Gastroesophageal sphincter (tissue), 4 donors: ENCODE data around the gene PFKM.

GRCh38 chr12:46783557-46784329, 42.1 kb downstream of the SLC38A4 start:
- PRO-cap = no peak
- RAMPAGE, long total RNA, 4 experiments = no peak in any of the 4 experiments

DNA sequence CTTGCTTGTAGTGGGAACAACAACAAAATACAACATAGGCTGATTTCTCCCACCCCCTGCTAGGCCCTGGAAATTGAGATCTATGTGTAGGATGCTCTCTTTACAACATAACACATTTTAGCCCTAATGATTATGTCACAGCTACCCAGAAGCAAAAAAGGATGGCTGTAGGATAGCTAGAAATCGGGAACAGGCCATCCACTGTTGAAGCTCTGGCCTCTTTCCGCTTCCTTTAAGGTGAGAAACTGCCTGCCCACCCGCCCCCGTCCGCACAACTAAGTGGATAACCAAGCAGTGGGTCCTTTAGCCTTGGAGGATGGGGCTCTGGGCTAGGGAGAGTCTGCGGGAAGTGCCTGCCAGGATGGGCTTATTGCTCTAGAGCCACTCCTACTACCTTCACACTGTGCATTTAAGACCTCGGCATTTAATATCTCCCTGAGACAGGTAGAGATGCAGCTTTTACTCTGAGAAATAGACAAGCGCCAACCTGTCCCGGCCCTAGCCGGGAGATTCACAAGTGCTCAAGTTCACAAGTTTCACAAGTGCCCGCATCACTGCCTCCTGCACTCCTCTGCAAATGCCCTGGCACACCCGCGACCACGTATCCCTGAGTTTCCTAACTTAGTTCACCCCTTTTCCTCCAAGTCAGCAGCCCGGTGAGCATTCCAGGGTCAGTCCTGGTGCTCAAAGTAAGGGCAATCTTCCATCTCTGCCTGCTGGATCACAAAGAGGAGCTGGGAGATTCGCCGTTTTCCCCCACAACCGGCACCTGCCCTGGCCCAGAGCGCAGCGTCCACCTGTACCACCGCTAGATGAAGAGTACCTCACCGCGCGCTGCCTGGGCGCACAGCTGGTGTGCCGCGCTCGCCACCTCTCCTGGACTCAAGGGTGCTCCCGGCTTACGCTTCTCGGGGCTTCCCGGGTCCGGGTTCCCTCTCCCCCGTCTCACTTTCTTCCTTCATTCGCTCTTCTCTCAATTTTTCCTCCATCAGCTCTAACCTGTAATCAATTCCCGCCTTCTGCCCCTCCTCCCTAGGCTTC, 4.9 kb upstream of the SLC38A4 start:
- PRO-cap = no peak
- RAMPAGE, long total RNA, 4 experiments = no peak in any of the 4 experiments

DNA sequence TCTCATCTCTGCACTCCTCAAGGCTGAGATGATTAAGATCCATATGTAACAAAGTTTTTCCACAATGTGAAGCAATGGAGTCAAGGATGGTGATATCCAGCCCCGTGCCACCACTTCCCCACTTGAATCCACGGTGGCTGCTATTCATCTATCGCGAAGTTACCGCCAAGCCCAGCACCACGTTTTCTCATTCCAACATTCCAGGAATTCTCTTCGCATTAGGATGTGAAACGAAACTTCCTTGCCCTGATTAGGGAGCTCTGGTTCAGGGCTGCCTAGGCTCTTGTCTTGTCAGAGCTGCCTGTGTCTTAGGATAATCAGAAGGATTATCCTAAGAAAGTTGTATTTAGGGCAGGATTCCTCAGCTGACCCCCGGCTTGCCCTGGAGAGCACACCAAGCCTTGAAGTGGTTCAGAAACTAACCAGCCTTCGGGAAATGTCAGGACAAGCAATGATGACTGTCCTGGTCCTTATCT, 114.9 kb upstream of the PCED1B start:
- PRO-cap = no peak
- RAMPAGE, long total RNA, 4 experiments = no peak in any of the 4 experiments

- PRO-cap = no peak
- RAMPAGE, long total RNA, 4 experiments = no peak in any of the 4 experiments
Observed at GRCh38 chr12:47038090-47038801, 41.2 kb upstream of the PCED1B start.

GRCh38 chr12:47218319-47218739, 138.6 kb upstream of the AMIGO2 start:
- PRO-cap = no peak
- RAMPAGE, long total RNA, 4 experiments = no peak in any of the 4 experiments

DNA sequence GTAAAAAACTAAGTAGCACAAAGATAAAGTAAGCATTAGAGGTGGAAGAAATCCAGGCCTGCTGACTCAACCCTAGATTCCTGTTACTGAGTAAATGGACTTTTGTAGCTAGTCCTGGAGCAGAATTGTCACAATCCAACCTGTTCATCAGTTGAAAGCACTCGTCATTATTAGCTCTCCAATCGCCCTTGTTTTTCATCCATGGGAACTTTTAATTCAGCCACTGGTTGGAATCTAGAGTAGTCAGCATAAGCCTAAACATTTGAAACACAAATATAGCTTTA, 139.5 kb upstream of the AMIGO2 start:
- PRO-cap = no peak
- RAMPAGE, long total RNA, 4 experiments = no peak in any of the 4 experiments

GRCh38 chr12:47223354-47224171, 143.8 kb upstream of the AMIGO2 start:
- PRO-cap = no peak
- RAMPAGE, long total RNA, 4 experiments = no peak in any of the 4 experiments

DNA sequence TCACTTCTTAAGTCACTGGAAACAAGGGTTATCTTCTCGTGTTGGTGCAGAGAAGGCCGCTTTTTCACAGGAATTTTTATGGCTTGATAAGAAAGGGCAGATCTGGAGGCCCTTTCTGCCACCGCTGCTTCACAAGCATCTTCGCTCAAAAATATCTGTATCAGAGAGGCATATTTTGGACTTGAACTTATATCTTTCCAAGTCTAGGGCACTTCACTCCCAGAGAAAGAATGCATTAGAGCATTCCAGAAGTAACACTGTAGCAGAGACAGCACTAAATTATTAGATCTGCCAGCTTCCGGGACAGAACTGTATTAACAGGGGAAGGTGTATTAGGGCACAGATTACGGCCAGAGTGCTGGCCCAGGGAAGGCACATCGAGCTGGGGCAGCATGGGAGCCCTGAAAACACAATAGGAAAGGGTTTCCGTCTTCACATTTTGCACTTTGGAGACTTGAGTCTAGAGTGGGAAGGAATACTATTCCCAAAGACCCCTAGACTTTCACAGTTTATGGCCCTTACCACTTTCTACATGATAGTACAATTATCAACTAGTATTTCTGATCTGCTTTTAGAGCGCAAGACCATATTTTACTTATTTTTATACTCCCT, 151.8 kb upstream of the AMIGO2 start:
- PRO-cap = no peak
- RAMPAGE, long total RNA, 4 experiments = no peak in any of the 4 experiments

DNA sequence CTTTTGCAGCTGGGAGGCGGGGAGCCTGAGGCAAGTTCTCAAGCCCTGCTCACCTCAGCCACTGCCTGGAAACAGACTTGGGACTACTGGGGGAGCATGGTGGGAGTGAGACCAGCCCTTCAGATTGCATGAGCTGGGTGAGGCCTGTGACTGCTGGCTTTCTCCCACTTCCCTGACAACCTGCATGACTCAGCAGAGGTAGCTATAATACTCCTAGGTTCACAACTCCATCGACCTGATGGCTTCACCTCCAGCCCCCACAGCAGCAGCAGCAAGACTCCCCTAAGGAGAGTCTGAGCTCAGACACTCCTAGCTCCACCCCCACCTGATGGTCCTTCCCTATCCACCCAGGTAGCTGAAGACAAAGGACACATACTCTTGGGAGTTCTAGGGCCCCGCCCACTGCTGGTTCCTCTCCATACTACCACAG, 68.9 kb downstream of the RPAP3 start:
- PRO-cap = no peak
- RAMPAGE, long total RNA, 4 experiments = no peak in any of the 4 experiments

- PRO-cap = no peak
- RAMPAGE, long total RNA, 4 experiments = no peak in any of the 4 experiments
Observed at GRCh38 chr12:47757115-47757815, 1.4 kb downstream of the RAPGEF3 start.

GRCh38 chr12:47774002-47774273, 900 bp downstream of the SLC48A1 start:
- PRO-cap = no peak
- RAMPAGE, long total RNA, 4 experiments = no peak in any of the 4 experiments

DNA sequence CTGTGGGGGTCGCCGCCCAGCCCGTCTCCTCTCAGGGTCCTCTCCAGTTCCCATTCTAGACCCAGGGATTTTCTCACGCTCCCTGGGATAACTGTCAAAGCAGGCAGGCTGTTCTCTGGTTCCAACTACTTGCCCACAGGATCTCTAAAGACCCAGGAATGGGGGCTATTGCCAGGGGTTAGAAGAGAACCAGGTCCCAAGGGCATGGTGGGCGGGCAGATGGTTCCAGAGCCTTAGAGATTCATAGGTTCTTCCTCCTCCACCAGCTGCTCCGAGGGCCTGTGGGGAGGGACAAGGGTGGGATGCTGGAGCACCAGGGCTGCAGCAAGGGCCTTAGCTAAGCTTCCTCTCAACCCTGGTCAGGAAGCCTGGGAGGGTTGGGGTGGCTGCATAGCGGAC, 10.6 kb downstream of the SLC48A1 start:
- PRO-cap = unidirectional peak, minus-strand start at position 54 of the sequence
- RAMPAGE, long total RNA, 4 experiments = no peak in any of the 4 experiments

DNA sequence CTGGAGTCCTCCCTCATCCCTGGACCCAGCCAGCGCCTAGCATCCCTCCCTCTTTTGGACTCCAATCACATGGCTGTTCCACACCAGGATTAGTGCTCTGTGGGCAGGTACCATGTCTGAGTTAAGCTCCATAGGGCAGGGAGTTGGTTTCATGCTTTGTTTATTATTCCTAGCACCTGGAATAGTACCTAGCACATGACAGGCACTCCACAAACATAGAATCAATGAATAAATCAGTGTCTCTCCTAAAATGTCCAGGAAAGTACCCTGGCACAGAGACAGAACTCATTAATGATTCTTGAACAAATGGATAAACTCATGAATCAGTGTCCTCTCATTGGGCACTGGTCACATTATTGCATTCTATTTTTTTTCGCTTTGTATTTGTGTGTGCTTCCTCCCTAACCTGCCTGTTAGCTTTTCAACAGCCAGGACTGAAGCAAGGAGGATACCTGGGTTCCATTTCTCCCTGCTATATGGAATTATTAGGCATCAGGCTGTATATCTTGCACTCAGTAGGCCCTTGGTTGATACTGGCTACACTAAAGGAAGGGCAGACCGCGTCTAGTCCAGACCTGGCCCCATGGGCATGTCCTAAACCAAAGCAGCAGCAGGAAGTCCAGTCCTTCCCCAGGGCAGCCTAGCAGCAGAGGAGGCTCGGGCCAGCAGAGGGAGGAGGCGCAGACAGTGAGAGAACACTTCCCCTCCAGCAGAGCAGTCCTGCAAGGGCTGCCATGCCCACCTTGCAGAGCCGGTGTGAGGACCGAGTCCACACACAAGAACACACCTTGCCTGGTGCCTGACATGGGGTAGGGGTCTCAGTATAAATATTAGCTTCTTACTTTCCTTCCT, 18.4 kb downstream of the HDAC7 start:
- PRO-cap = no peak
- RAMPAGE, long total RNA, 4 experiments = no peak in any of the 4 experiments

DNA sequence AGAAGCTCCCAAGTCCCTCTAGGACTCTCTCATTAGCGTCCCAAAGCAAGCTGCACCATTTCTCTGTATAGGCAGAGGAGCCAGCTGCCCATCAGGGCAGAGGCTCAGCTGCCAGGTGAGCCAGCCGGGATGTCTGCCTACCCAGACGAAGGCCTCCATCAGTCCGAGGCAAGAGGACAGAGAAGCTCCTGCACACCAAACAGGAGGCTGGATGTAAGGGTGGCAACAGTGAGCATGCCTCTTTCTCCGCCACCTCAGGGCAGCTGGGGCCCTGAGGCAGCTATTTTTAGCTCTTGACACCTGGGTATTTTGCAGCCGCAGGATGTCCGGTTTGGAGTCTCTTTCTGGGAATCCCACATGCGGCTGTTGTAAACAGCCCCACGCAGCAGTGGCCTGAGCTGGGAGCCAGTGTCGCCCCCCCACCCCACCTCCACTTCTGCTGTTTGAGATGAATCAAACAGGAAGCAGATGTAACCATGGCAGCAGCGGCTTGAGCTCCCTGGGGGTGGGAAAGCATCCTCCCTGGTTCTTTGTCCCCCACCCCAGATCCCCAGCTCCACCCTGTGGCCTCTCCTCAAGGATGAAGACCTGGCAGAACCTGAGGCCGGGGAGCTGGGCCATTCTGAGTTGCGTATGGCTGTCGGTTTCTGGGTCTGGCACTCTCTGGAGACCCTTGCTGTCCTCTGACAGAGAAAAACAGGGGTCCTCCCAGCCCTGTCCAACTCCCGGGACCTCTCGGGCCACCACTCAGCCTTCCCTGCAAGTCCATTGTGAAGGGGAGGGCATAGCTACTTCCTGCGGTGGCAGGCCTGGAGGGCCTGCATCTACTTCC, 11.6 kb downstream of the HDAC7 start:
- PRO-cap = bidirectional peak, plus-strand start at position 358 of the sequence, minus-strand start at position 215 of the sequence
- RAMPAGE, long total RNA, 4 experiments = no peak in any of the 4 experiments

DNA sequence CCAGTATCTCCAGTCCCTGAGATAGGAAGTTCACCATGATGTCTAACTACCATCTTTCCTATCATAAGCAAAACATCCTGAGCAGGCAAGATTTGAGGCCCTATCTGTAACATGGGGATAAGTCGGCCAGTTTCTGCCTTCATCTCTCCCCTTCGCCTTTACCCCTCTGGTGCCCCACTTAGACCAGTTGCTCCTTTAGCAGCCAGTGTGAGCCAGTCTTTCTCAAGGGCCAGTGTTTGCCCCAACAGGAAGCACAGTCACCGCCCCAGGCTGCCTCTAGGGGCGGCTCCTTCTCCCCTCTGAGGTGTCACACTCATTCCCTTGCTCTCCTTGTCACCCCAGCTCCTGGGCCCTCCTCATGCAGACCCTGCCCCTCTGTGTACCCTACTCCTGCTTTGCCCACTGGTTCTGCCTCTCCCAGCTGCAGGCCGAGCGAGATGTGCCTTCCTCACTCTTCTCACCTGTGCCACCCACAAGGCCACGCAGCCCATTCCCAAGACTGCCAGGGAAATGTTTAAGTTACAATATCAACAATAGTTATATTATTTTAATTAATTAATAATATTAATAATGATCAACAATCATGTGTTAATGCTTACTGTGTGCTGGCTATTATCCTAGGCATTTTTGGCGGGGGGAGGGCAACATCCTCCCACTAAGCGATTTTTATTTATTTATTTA, 10.7 kb downstream of the HDAC7 start:
- PRO-cap = no peak
- RAMPAGE, long total RNA, 4 experiments = no peak in any of the 4 experiments

DNA sequence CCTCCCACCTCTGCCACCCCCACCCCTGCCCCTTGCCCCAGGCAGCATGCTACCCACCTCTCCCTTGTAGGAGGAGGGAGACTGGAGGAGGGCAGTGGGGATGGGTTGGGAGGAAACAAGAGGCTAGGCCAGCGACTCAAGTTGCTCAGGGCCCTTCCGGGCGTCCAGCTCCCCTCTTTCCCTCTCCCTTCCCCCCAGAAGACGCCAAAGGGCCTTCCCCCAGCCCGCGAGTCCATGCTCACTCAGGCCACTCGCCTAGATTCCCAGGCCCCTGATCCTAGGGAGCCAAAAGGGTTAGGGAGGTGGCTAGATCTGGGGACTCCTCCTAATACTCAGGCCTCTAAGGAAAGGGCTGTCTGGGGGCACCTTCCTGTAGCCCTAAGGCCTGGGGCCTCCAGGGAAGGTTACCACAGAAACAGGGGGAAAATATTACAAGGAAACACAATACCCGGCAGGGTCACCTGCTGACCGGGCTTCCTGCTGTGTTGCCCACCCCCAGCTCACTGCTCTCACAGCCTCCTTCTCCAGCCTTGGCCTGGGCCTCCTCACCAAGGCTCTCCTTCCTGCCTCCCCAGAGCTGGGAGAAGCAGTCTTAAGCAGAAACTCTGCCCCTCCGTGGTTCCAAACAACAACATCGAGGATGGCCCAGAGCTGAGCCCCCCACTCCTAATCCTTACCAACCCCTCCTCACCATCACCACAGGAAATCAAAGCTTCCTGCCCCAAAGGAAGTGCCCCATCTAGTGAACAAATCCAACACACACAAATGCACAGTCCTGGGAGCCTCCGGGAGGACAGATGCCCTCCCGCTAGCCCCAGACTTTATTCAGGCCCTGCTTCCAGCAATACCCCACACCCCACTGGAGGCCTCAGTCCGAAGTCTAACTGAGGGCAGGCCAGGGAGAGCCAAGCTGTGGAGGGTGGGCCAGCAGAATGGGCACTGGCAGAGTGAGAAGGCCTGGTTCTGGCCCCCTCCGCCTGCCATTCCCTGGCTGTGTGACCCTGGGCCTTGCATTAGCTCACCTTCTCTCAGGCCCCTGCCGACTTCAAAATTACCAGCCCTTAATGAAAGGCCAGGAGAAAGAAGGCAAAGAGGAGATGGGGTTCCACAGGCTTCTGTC, 2.7 kb downstream of the HDAC7 start:
- PRO-cap = unidirectional peak, plus-strand start at position 94 of the sequence; bidirectional peak, plus-strand start at position 768 of the sequence, minus-strand start at position 744 of the sequence
- RAMPAGE, long total RNA, 4 experiments = no peak in any of the 4 experiments

DNA sequence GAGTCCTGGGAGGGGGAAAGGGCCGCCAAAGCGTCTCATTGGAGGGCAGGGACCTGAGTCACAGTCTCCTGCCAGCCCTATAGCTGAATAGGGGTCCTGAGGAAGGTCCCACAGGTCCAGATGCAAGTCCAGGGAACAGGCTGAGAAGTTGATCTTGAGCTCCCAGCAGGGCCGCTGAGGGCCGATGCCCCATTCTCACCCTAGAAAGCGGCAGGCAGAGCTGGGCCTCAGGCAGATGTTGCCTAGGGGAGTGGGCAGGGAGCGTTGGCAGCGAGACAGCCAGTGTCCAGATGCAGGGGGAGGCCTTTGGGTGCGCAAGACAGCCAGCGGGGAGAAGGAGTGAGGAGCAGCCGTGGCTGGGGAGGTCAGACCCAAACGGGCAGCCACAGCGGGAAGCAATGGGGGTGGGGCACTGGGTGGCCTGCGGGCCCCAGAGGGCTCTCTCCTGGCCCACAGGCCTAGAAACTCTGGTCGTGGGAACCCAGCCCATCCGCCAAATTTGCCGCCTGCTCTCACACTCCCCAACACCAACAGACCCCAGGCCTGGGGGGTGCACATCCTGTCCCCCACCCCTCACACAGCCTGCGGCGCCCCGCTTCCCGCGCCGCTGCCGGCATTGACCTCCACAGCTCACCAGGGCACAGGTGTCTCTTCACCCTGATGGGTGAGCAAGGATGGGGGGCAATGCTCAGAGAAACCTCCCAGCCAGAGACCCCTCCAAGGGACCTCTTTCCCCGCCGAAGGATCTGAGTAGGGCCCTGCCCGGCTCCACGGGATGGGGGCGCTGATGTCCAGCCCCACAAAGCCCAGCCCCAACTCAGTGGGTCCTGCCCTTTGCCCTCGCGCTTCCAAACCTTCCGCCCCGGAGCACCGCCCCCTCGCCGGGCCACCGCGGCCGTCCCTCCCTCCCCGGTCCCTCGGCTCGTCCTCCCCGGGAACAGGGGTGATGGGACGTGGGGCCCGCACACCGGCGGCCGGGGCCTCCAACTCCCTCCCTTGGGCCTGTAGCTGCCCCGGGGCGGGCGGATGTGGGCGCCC, 898 bp downstream of the HDAC7 start:
- PRO-cap = unidirectional peak, plus-strand start at position 111 of the sequence; unidirectional peak, plus-strand start at position 289 of the sequence; bidirectional peak, plus-strand start at position 317 of the sequence, minus-strand start at position 334 of the sequence; bidirectional peak, plus-strand start at position 925 of the sequence, minus-strand start at position 819 of the sequence
- RAMPAGE, long total RNA, 4 experiments = no peak in any of the 4 experiments

- PRO-cap = no peak
- RAMPAGE, long total RNA, 4 experiments = no peak in any of the 4 experiments
Observed at GRCh38 chr12:47842944-47843798, 23.5 kb upstream of the HDAC7 start.

DNA sequence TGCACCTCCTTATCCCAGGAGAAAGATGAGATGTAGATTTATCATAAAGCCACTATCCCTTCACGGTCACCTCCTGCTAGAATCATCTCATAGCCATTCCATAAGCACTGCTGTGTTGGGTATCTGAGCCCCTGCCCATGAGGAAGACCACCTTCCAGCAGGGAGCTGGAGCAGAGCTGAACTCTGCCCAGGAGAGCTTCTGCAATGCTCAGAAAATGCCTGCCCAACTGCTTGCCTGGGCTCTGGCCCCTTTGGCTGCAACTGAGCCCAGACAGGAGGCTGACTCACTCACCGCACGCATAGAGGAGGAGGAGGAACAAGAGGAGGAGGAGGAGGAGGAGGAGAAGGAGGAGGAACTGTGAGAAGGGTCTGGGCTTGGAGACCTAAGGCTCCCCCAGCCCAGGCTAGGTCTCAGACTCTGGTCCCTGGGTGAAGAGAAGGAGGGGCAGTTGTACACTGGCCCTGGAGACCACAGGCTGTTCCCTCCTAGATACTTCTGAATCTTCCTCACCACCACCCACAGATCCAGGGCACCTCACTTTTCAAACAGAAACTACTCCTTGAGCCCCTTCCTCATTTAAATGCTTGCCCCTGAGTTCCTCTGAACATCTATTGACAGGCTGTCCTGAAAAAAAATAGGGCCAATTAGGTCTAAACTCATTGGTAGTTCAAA, 875 bp downstream of the VDR start:
- PRO-cap = no peak
- RAMPAGE, long total RNA, 4 experiments = no peak in any of the 4 experiments

DNA sequence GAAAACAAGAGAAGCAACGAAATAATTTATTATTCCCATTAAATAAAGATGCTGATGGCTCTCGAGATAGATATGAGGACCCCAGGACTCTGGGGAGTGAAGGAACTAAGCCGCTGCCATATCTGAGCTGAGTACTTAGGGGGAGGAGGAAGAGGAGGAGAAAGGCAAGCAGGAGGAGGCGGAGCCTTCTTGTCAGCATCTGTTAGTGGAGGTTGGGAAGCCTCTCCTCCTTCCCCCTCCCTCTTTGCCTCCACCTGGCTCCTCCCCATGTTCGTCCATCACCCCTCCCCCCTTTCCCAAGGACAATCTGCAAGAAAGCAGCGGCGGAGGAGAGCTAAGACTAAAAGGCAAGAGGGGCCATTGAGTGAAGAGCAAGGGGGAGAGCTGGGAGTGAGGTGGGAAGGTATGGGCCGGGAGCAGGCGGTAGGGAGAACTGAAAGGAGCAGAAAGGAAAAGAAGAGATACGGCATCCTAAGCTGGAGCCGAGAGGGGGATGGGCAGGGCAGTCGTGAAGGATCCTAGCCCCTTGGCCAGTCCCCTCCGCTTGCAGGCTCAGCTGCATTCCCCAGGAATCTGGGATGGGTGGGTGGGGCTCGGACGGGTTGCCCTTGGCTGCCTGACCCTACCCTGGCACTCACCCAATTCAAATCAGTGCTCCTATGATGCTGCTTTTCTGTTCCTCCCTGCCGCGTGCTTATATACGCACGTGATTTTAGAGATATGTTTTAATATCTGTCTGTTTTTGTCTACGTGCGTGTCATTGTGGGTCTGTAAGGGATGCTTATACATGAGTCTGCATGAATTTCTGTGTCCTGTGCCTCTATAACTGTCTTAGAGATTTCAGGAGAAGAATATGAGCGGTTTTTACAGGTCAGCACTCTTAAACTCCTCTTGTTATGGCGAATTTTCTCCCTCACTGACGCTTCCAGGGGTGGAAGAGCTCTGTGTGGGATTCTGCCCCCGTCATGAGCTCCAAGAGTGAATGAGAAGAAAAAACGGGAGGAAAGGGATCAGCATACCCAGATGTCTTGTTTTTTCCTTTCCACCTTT, at the start of gene PFKM:
Gene PFKM, plus strand, starts transcription at position 305 of the 1,050 bp plus-strand sequence.
- PRO-cap = bidirectional peak, plus-strand start at position 305 of the sequence, minus-strand start at position 133 of the sequence
- RAMPAGE, long total RNA, 4 experiments = start-site peak on the plus strand in 4 of 4 experiments, centred at positions 294 to 303 of the sequence, 101 to 270 reads per replicate